Urinary bladder (tissue), 3 donors: ENCODE data around the gene FAM209B.

- PRO-cap = unidirectional peak, plus-strand start at chr20:53611791
- RAMPAGE, long total RNA = no peak
Measured at GRCh38 chr20:53611234-53612059, 17.8 kb upstream of the ZNF217 start.

- PRO-cap = unidirectional peak, plus-strand start at chr20:53652579
- RAMPAGE, long total RNA = no peak
Measured at GRCh38 chr20:53652043-53653028, 58.7 kb upstream of the ZNF217 start.

- PRO-cap = no peak
- RAMPAGE, long total RNA = no peak
Measured at GRCh38 chr20:53754390-53755007, 160.9 kb upstream of the ZNF217 start.

DNA sequence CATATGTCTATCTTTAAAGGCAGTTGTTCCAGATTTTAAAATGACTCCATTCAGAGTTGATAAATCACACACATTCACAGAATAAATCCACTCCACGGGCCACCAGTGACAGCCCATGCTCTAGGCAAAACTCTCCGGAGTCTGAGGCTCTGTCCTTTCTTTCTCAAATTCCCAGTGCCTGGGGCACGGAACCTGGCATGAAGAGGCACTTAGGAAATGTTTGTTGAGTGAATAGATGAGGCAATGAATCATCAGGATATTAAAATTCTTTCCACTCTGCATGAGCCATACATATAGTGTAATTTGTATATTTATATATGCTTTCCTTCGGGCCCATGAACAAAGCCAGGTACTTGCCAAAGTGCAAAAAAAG lies 212.1 kb upstream of the ZNF217 start:
- PRO-cap = no peak
- RAMPAGE, long total RNA = no peak

GRCh38 chr20:53859664-53860165 lies 210.7 kb downstream of the BCAS1 start:
- PRO-cap = no peak
- RAMPAGE, long total RNA = no peak

DNA sequence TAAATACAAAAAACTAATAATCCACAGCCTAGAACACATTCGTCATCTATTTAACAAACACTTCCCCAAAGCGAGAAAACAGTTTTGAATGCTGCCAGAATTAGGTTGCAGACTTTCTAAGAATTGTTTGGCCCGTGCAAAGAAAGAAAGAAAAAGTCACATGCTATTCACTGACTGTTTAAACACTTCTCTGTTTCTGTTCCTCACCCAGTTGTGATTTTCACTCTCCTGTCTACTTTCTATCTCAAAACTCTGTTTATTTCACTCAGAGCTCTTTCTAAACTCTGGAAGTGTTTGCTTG lies 52.5 kb downstream of the BCAS1 start:
- PRO-cap = no peak
- RAMPAGE, long total RNA = no peak

GRCh38 chr20:54133356-54133918 lies 40.3 kb downstream of the CYP24A1 start:
- PRO-cap = no peak
- RAMPAGE, long total RNA = no peak

GRCh38 chr20:54859670-54859960 lies 384.2 kb downstream of the DOK5 start:
- PRO-cap = no peak
- RAMPAGE, long total RNA = no peak

DNA sequence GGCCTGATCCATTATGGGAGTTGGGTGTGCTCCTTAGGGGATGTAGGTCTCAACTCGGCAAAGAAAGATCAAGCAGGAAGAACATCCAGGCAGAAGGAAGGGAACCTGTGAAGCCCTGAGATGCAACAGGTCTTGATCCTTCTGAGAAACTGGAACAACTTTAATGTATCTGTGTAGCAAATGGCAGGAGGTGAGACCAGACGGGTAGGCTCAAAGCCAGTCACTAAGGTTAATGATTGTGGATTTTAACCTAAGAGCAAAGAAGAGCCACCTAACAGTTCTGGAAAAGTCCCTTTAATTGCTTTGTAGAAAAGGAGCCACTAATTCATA lies 326.4 kb downstream of the CBLN4 start:
- PRO-cap = no peak
- RAMPAGE, long total RNA = no peak

DNA sequence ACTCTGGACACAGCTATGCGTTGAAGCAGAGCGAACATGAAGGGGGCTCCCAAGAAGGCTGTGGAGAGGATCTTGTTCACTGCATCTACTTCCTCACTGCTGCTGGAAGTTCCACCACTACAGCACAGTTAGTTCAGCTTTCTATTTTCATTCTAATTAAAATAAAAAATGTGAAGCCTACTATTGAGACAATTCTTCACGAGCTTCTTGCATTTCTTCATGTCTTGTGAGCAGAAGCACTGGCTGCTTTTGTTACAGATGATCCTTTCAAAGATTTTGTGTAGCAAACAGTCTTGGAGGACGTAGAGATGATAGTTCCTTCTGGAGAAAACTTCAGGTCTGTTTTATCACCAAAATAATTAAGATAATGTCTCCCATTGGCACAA lies 57.3 kb downstream of the CBLN4 start:
- PRO-cap = no peak
- RAMPAGE, long total RNA = no peak

GRCh38 chr20:56158866-56159146 lies 89.7 kb upstream of the MC3R start:
- PRO-cap = unidirectional peak, plus-strand start at chr20:56158998
- RAMPAGE, long total RNA = no peak

GRCh38 chr20:56429758-56430159 lies 17.7 kb downstream of the CASS4 start:
- PRO-cap = no peak
- RAMPAGE, long total RNA = no peak

DNA sequence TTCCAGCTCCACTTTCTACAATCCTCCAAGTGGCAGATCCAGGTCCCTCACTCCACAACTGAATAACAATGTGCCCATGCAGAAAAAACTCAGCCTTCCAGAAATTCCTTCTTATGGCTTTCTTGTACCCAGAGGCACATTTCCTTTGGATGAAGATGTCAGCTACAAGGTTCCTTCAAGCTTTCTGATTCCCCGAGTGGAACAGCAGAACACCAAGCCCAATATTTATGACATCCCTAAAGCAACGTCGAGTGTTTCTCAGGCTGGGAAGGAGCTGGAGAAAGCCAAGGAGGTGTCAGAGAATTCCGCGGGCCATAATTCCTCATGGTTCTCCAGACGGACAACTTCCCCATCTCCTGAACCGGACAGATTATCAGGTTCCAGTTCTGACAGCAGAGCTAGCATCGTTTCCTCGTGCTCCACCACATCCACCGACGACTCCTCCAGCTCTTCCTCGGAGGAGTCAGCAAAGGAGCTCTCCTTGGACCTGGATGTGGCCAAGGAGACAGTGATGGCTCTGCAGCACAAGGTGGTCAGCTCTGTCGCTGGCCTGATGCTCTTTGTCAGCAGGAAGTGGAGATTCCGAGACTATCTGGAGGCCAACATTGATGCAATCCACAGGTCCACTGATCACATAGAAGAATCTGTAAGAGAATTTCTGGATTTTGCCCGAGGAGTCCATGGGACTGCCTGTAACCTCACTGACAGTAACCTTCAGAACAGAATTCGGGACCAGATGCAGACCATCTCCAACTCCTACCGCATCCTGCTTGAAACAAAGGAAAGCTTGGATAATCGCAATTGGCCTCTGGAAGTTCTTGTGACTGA lies 16.2 kb upstream of the RTF2 start:
- PRO-cap = no peak
- RAMPAGE, long total RNA = no peak

DNA sequence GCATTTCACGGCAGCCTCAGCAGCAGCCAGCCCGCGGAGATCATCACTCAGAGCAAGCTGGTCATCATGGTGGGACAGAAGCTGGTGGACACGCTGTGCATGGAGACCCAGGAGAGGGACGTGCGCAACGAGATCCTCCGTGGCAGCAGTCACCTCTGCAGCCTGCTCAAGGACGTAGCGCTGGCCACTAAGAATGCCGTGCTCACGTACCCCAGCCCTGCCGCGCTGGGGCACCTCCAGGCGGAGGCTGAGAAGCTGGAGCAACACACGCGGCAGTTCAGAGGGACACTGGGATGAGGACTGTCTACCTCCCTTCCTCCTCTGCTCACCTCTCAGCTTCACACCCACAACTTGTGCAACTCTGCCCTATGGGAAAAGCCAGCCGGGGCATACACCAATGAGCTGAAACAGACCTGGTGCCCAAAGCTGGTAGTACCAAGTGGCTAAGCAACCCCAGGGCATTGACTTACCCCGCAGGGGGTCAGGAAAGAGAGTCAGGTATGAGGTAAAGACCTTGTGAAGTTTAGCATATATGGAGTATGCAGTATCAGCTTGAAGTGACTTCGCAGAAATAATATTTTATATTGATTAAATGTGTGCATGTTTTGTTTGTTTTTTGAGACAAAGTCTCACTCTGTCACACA lies 9.9 kb upstream of the RTF2 start:
- PRO-cap = no peak
- RAMPAGE, long total RNA = no peak

GRCh38 chr20:56468887-56469438 lies 536 bp downstream of the RTF2 start:
- PRO-cap = no peak
- RAMPAGE, long total RNA = no peak

- PRO-cap = no peak
- RAMPAGE, long total RNA = no peak
Measured at GRCh38 chr20:56532867-56533386, at the start of gene FAM209B. Gene FAM209B, plus strand, starts transcription at chr20:56533246.

GRCh38 chr20:56628207-56628741 lies 832 bp upstream of the TFAP2C start:
- PRO-cap = no peak
- RAMPAGE, long total RNA = no peak

- PRO-cap = no peak
- RAMPAGE, long total RNA = no peak
Measured at GRCh38 chr20:56631311-56631907, 2.3 kb downstream of the TFAP2C start.

DNA sequence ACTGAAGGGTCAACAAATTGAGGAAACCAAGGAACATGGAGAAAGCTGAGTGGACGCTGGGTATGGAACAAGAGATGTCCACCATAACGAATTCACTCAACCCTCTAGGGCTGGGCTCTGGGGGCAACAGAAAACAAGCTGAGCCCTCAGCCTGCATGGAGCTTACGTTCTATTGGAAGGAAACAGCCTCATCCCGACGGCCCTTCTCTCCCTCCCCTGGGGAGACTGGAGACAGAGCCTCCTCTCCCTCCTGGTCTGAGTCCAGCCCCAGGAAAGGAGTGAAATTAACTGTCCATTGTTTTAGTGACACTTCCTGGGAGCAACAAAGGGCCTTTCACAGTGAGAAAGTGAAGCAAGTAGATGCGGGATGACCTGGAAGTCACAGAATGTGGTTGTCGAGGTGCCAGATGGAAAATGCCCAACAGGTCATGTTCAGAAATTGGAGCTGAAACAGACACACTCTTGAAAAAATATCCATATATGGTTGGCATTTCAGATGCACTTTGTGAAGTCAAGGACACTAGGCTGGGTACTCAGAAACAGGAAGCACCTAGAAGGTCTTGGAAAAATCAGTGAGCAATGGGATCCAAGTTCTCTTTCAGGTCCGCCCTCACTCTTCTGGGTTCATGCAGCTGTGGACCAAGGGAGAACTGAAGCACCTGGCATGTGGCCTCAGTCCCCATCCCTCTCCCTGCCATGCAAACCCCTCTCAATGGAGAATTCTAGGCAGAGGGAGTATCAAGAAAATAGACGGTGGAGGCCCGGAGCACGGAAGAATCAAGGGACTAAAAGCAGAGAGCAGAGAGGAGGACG lies 77.9 kb downstream of the TFAP2C start:
- PRO-cap = no peak
- RAMPAGE, long total RNA = no peak

DNA sequence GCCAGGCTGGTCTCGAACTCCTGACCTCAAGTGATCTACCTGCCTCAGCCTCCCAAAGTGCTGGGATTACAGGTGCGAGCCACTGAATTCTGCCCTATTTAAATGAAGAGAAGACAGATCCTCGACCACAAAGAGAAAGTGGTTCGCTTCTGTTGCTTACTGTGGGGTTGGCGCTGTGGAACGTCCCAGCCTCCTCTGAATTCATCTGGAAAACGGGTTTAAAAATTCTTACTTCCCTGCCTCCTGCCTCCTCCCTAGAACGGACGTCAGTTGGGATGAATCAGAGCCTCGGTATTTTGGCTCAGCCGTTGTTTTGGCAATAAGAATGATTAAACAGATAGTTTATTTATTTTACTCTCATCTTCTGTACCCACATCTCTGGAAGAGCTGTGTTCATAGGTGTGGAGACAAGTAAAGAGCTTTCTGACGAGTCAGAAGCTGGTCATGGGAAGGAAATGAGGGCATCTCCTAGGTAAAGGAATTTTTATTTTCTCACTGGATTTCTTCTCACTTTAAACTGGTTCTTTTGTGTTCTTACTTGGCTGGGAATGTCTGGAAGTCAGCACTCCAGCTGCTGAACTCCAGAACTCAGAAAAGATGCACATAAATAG lies 158.5 kb downstream of the TFAP2C start:
- PRO-cap = unidirectional peak, minus-strand start at position 207 of the sequence
- RAMPAGE, long total RNA = no peak